Subcutaneous adipose tissue (tissue), 3 donors: ENCODE data around the genes ZKSCAN1, CNPY4, GPC2, PILRA, ZCWPW1 and TSC22D4.

- PRO-cap: no peak
- RAMPAGE, long total RNA, 3 experiments: no peak in any of the 3 experiments
Measured at GRCh38 chr7:99983203-99983964, 7.6 kb upstream of the AZGP1 start.

DNA sequence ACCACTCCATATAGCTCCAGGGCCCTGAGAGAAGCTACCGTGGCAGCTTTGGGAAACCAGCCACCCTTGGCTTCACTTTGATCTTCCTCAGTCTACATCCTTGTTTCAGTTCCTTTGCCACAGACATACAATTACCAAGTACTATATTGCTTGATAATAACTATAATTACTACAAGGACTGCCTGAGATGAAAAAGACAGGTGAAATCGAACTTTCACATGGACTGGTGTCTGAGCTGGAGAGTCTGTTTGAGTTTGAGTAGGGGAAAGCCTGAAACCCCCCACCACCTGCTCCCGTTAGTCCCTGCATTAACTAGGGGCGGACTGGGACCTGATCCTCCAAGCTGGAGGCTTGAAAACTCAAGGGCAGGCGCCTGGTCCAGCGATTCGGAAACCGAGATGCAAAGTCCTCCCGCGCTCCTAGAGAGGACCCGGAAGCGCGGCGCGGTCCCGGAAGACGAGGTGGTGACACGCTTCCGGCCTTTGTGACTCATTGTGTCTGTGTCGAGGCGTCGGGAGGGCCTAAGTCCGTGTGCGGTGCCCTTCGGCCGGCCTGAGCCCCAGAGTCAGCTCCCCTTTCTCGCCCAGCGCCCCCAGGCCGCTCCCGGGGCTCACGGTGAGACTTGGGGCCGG, at the start of gene ZKSCAN1:
ZKSCAN1 (plus strand) TSS at position 485 of the 632 bp plus-strand sequence.
- PRO-cap: bidirectional peak, plus-strand start at position 492 of the sequence, minus-strand start at position 350 of the sequence
- RAMPAGE, long total RNA, 3 experiments: start-site peak on the plus strand in 3 of 3 experiments, centred at positions 496 to 516 of the sequence, 246 to 316 reads per replicate

DNA sequence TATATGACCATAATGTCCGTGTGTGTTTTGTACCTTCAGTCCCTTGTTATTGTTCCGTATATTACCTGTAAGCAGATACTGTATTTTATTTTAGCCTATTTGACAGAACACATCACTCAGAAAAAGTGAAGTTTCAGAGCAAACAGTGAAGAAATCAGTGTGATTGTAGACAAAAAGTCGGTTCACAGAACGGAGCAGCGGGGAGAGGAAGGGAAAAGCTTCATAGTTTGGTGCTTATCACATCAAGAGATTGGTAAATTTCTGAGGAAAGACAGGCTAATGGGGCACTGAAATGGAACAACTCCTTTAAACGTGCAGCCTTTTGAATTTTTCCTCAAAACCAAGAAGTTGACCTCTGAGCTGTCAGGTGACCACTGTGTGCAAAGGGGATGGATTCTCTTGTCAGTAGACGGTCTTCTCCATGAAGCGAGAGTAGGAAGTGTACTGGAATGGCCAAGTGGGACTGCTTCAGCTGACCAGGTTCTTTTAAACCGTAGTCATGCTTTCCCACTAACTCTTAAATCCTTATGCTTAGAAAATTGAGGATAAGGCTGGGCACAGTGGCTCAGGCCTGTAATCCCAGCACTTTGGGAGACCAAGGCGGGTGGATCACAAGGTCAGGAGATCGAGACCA, 11.3 kb upstream of the ZSCAN21 start:
- PRO-cap: no peak
- RAMPAGE, long total RNA, 3 experiments: no peak in any of the 3 experiments

DNA sequence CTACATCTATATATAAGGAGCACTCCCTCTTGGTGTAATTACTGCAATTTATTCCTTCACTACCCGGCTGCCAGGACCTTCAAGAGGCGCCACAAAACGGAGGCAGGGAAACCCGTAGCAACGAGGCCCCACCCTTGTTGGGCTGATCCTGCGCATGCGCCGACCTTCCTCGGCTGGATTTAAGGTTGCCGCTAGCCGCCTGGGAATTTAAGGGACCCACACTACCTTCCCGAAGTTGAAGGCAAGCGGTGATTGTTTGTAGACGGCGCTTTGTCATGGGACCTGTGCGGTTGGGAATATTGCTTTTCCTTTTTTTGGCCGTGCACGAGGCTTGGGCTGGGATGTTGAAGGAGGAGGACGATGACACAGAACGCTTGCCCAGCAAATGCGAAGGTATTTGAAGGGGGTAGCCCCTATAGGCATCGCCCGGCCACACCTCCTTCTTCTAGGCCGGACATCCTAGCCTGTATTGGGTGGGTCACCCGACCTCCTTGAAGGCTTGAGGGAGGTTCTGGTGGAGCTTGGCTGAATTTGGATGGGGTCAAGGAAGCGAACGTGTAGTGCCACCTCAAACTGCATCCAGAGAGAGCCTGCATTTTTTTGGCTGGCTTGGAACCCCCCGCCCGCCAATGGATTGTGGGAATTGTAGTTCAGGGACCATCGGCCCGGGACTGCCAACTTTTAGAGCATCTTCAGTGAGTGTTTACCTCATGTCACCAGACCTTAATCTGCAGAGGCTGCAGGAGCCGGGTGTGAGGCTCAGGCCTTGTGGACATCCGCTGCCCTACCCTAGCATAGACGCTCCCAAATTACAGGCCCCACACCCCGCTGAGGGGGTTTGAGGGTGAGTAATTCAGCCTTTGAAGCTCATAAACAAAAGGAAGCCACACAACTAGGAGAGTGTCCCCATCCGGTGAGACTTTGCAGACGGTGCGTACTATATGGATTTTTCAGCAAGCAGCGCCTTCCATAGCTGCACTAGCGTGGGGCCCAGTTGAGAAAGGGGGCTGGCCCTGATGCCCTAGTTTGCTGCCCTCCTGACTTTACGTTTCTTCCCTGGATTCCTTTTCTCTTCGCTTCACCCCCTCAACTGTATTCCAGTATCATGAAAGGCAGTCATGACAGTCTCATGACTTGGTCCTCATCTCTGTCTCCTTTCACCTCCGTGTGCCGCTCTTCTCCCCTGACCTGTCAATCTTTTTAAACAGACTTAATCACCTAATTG, at the start of gene CNPY4:
CNPY4 (plus strand) TSS at position 165 of the 1,225 bp plus-strand sequence.
- PRO-cap: bidirectional peak, plus-strand start at position 145 of the sequence, minus-strand start outside the sequence; unidirectional peak, plus-strand start at position 733 of the sequence
- RAMPAGE, long total RNA, 3 experiments: start-site peak on the plus strand in 3 of 3 experiments, centred at positions 184 to 197 of the sequence, 56 to 93 reads per replicate

DNA sequence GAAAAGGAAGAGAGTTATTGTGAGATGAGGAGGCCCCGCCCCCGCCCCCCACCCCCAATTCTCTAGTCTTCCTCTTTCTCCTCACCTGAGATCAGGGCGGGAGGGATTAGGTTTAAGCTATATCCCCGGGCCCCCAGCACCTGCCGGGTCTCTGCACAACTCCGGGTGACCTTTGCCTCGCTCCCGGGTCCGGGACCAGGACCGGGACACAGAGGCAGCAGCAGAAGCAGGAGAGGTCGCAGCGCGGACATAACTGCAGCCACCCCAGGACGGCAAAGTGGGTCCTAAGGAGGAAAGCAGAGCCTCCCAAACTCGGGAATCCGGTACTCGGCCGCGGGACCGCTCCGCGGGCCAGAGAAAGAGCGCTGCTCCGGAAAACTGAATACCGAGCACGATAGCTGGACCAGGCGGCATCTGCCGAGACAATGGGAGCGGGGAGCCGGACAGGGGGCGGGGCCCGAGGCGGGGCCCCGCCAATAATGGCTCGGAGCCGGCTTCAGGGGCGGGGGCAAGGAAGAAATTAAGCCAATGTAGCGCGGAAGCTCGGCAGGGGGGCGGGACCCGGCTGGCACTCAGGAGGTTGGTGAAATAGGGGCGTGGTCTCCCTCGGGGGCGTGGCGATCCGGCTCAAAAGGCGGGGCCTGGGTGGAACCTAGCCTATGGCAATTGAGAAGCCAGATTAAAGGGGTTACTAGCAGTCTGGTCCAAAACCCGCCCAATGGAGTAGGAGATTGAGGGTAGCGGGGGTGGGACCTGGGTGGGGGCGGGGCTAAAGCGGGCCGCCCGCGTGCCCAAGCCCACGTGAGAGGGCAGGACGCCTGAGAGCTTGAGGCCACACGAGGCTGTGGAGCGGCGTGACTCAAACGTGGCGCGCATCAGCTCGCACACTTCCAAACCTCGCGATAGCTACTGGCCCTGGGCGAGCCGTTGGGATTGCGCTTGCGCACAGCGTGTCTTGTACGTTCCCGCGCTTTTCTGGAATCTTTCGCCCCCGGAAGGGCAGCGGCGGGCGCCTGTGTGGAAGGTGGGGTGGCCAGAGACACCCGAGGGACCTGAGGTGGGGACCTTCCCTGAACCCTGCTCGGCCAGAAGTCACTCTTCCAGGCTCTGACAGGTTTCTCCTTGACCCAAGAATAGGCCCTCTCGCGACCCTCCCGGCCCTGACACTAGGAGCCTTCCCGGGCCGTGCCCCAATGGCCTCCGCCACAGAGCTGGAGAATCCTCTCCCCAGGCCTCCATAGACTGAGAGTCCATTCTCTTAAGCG, at the start of gene GPC2:
GPC2 (minus strand) TSS at position 433 of the 1,265 bp plus-strand sequence.
- PRO-cap: no peak
- RAMPAGE, long total RNA, 3 experiments: no peak in any of the 3 experiments

DNA sequence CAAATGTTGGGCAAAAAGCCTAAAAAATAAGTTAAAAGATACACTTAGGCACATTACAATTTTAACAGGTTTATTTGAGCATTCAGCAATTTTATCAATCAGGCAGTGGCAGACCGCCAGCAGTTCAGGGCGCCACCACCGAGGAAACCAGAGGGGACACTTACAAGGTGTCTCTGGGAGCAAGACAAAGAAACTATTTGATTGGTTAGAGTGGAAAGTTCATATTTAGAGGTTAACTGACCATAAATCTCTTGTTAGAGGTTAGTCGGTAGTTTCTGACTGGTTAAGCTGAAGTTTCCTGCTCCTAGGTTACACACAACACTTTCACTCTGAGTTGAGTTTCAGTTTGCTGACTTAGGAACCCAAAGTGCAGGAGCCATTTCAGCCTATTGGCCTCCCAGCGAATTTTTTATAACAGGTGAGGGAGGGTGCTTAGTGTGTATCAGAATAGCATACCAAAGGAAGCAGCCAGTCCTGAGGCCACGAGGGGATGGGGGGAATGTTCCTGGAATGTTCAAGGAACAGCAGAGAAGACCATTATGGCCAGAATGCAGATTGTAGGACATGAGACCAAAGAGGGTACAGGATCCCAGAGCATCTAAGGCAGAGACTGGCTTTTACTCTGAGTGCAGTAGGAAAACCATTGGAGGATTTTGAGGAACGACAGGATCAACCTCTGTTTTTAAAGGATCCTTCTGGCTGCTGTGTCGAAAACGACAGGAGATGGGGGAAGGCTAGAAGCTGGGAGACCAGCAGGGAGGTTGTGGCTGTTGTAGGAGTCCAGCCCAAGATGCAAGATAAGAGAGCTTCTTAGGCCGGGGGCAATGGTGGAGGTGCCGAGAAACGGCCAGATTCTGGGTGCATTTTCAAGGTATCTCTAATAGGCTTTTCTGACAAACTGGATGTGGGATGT, 10.6 kb upstream of the PVRIG start:
- PRO-cap: no peak
- RAMPAGE, long total RNA, 3 experiments: no peak in any of the 3 experiments

- PRO-cap: no peak
- RAMPAGE, long total RNA, 3 experiments: no peak in any of the 3 experiments
Measured at GRCh38 chr7:100217559-100217942, 2.2 kb upstream of the PVRIG start.

DNA sequence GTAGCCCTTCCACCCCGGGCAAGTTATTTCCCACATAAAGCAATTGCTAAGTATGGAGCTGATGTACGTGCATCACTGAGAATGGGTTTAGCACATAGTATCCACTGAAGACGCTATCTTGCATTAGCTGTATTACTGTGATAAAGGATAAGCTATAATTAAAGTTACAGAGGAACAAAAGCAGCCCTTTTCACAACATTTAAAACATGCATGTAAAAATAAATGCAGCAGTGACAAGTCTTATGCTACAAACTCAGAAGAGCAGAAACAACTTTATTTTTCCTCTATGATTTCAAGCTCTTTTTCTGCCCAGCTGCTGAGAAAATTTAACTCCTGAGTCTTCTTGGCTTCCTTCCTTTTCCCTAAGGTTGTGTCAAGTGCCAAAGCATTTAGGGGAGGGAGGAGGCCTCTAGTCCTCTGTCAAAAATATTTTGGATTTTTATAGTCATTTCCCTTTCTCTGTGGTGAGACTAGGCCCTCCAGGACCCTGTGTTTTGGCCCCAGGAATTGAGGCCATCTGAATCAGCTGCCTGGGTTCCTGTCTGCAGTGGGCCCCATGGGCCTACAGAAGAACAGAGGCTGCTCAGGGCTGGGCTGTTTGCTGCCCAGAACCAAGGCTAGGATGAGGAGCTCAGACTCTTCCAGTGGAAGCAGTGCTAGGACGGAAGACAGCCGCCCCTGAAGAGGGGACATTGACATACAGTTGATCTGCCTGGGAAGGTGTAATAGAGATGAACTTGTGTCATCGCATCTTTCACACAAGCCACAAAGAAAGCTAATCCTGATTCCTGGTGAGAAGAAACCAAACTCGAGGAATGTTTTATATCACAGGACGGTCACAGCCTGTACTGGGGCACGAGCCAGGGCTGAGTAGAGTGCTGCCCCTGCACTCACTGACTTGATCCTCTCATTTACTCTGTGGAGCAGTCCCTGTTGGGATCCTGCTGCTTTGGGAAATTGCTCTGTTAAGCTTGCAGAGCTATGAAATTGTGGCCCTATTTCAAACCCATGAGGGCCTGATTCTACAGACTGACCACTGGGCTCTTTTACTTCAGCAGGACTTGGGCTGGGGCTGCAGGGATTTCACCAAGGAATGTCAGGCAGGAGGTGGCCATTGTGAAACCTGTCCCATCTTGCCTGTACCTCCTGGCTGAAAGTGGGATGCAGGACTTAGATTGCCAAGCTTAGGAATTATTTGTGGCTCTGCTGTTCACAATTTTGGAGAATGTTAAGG, 10.8 kb upstream of the PILRB start:
- PRO-cap: unidirectional peak, plus-strand start at position 608 of the sequence
- RAMPAGE, long total RNA, 3 experiments: no peak in any of the 3 experiments

- PRO-cap: no peak
- RAMPAGE, long total RNA, 3 experiments: no peak in any of the 3 experiments
Measured at GRCh38 chr7:100364086-100365099, 6.5 kb downstream of the PILRB start.

- PRO-cap: unidirectional peak, minus-strand start at chr7:100368372
- RAMPAGE, long total RNA, 3 experiments: no peak in any of the 3 experiments
Measured at GRCh38 chr7:100367998-100368975, 5.0 kb upstream of the PILRA start.

GRCh38 chr7:100373090-100373746, at the start of gene PILRA:
PILRA (plus strand) TSS chr7:100373487.
- PRO-cap: bidirectional peak, plus-strand start at chr7:100373487, minus-strand start at chr7:100373421
- RAMPAGE, long total RNA, 3 experiments: start-site peak on the plus strand in 3 of 3 experiments, at chr7:100373464-100373534 at its widest, 29 to 214 reads per replicate

DNA sequence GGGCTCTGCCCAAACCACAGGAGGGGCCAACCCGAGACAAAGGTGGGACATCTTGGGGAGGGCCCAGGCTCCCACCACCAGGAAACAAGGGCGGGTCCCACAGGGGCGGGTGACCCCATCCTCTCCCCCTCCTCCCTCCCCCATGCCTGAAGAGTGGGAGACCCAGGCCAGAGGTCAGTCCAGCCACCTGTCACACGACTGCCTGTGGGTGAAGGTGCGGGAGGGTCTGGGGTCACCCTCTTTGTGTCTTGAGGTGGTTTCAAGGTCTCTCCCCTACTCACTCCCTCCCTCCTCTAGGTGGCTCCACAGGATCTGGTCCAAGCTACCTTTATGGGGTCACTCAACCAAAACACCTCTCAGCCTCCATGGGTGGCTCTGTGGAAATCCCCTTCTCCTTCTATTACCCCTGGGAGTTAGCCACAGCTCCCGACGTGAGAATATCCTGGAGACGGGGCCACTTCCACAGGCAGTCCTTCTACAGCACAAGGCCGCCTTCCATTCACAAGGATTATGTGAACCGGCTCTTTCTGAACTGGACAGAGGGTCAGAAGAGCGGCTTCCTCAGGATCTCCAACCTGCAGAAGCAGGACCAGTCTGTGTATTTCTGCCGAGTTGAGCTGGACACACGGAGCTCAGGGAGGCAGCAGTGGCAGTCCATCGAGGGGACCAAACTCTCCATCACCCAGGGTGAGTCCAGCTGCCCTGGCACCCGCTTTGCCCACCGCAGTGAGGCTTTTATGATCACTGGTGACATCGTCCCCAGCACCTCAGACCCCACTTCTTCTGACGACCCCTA, 658 bp downstream of the PILRA start:
- PRO-cap: no peak
- RAMPAGE, long total RNA, 3 experiments: no peak in any of the 3 experiments

- PRO-cap: no peak
- RAMPAGE, long total RNA, 3 experiments: no peak in any of the 3 experiments
Measured at GRCh38 chr7:100383944-100384273, 10.6 kb downstream of the PILRA start.

GRCh38 chr7:100428173-100429236, at the start of gene ZCWPW1:
ZCWPW1 (minus strand) TSS chr7:100428703.
- PRO-cap: bidirectional peak, plus-strand start at chr7:100428431, minus-strand start at chr7:100428401; bidirectional peak, plus-strand start at chr7:100428790, minus-strand start at chr7:100428686; bidirectional peak, plus-strand start at chr7:100428914, minus-strand start at chr7:100428917; bidirectional peak, plus-strand start at chr7:100429447, minus-strand start at chr7:100429140
- RAMPAGE, long total RNA, 3 experiments: start-site peak on the plus strand in 3 of 3 experiments, at chr7:100428786-100428793 at its widest, 123 to 133 reads per replicate; start-site peak on the minus strand in 3 of 3 experiments, at chr7:100428643-100428711 at its widest, 35 to 107 reads per replicate

GRCh38 chr7:100478661-100479718, at the start of gene TSC22D4:
TSC22D4 (minus strand) TSS chr7:100479214.
- PRO-cap: bidirectional peak, plus-strand start at chr7:100479566, minus-strand start at chr7:100479200
- RAMPAGE, long total RNA, 3 experiments: start-site peak on the minus strand in 3 of 3 experiments, at chr7:100479137-100479232 at its widest, 66 to 71 reads per replicate

- PRO-cap: no peak
- RAMPAGE, long total RNA, 3 experiments: no peak in any of the 3 experiments
Measured at GRCh38 chr7:100567675-100568441, 5.8 kb downstream of the SAP25 start.

DNA sequence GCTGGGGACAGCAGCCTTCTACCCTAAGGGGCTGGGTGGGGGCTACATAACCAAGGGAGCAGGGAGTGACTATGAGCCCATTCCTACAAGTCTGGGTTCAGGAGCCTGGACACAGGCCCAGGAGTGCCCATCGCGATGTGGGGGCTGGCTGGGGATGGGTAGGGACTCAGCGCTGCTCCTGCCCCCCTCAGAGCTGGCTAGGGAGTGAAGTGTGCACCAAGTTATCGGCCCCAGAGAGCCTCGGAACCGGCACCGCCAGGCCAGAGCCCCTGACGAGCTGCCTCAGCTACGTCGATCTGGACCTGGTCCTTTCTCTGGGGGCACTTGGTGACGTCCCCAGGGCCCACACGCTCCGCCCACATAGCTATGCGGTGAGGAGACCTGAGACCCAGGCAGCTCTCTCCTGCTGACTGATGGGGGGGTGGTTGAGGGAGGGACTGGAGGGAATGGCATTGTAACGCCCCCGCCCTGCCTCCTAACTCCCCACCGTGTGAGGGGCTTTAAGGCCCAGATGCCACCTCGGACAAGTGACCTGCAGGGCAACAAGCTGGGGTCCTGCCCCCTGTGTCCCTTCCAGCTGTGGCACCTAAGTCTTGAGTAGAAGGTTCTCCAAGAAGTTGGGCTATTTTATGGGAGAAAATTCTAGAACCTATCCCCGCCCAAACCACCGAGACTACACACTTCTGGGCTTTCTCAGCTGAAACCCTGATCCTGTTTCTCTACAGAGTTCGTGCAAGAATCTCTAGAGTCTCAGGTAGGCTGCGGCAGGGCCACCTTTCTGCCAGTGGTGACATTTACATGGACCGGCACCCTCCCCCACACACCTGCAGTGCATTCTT, 2.4 kb downstream of the SAP25 start:
- PRO-cap: no peak
- RAMPAGE, long total RNA, 3 experiments: no peak in any of the 3 experiments

DNA sequence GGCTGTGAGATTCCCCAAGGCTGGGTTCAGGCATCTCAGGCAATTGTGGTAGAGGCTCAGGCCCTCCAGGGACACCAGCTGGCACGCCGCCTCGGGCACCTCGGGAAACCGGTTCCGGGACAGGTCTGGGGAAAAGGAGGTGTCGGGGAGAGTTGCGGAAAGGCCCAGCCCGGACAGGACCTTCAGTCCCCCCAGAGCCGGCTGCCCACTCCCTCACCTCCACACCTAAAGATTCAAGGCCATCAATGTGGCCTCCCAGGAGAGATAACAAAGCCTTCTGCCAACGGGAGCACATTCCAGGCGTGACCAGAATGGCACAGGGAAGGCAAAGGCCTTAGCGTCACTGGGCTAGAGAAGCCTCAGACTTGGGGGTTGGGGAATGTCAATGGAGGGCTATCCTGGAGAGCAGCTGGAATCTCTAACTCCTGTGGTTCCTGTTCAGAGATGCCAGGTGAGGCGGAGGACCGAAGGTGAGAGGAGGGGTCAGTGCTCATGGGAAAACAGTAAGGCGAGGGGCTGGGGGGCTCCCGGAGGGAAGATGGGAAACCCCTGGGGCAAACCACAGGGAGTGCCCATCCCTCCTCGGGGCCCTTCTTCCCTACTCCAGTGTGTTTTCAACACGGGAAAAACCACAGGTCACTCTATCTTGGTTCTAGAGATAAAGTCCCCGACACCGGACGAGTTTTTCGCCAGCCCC, 3.4 kb downstream of the LRCH4 start:
- PRO-cap: no peak
- RAMPAGE, long total RNA, 3 experiments: no peak in any of the 3 experiments

DNA sequence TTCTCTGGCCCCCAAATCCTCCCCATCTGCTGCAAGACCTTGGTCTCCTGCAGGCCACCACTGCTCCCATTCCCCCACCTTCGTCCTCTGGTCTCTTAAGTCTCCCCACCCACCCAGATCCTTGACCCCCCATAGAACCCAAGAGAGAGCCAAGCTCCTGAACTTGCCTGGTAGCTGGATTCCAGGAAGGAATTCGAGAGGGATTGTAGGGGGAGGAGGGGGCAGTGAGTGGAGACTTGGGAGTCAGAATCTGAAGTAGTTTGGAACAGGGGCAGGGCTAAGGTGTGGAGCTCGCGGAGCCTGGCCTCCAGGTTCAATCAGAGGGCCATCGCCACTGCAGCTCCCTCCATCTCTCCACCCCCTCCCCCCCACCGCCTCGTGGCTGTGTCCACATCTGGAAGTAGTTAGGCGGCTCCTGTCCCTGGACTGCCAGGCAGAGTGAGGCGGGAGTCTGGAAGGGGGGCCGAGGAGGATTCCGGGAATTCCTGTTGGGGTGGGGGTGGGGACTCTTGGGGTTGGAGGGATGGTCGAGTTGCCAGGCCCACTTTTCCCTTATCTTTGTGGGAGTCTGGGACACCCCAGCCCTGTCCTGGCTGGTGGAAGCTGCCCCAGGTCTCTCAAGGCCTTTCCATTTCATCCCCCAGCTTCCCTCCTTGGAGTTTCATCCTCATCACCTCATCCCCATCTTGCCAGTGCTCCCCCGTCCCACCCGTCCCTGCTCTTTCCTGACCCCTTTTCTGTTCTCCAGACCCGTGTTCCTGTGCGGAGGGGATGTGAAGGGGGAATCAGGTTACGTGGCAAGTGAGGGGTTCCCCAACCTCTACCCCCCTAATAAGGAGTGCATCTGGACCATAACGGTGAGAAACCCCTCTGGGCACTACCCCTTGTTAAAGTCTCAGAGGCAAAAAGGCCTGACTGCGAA, 780 bp downstream of the PCOLCE start:
- PRO-cap: bidirectional peak, plus-strand start at position 555 of the sequence, minus-strand start at position 373 of the sequence
- RAMPAGE, long total RNA, 3 experiments: no peak in any of the 3 experiments

DNA sequence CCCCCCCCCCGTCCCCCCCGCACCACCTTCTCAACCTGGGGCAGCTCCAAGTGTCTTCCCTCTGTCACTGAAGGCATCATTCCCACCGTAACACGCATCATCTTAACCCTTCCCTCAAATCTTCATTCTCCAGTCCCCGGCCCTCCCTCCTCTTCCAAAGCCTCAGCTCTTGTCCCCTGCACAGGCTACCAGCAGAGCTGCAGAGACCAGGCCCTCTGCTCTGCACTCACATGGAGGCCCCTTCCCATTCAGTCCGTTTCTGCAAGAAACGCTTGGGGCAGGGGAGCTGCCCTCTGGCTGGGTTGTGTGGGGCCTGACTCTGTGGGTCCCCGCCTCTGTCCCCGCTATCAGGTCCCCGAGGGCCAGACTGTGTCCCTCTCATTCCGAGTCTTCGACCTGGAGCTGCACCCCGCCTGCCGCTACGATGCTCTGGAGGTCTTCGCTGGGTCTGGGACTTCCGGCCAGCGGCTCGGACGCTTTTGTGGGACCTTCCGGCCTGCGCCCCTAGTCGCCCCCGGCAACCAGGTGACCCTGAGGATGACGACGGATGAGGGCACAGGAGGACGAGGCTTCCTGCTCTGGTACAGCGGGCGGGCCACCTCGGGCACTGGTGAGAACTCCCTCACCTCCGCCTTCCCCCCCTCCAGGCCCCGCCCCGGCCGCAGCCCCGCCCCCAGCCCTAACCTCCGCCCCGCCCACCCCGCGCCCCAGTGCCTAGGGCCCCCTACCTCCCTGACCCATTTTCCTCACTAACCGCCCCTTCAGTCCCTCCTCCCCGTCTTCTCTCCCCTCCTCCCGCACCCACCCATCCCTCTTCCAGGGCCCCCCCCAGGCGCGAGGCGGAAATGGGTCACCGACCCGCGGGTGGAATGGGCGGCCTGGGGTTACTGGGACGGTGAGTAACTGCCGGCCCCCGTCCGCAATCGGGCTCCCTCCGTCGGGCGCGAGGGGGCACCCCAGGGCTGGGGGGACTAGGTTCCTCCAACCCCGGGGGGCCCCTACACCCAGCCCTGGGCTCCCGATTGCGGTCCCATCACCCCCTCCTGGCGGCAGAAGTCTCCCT, 1.8 kb downstream of the PCOLCE start:
- PRO-cap: bidirectional peak, plus-strand start at position 698 of the sequence, minus-strand start at position 609 of the sequence
- RAMPAGE, long total RNA, 3 experiments: no peak in any of the 3 experiments